Metastatic Liver Carcinoma in the Lung (tissue), 2 donors: ENCODE measurements around a stretch of chr1.

DNA sequence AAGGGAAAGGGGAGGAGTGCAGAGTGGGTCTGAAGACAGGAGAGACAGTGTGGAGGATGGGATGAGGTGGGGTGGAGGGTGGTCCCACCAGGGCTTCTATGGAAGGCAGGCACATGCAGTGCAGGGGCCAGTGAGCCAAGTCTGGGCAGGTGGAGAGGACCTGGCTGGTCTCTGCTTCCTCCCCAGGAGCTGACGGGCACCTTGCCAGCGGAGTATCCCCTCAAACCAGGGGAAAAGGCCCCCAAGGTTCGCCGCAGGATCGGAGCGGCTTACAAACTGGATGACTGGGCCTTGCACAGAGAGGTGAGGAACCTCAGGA is 5.2 kb downstream of the INAVA start:
- PRO-cap, 2 experiments = no peak in any of the 2 experiments

DNA sequence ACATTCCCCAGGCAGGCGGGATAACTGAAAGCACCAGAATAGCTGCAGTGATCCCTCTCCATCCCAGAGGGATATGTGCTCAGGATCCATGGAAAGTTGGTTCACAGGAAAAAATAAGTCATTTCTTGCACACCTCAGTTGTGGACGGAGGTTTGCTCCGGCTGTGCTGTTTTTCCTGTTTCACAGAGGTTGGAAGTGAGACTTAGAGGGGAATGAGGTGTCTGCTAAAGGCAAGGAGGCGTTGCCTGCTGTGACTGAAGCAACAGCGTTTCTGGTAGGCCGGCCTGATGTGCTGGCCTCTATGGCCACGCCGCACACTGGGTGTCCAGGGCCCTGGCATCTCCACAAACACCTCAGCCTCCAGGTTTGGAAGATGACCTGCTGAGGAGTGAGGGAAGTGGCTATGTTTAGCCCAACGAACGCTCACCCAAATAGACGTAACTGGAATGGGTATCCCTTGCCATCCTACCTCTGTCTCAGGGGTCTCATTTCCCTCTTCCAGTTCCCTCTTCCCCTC is 12.1 kb downstream of the CACNA1S start:
- PRO-cap, 2 experiments = no peak in any of the 2 experiments

- PRO-cap, 2 experiments = no peak in any of the 2 experiments
These were observed 18.0 kb upstream of the TMEM9 start for GRCh38 chr1:201172175-201172798.

DNA sequence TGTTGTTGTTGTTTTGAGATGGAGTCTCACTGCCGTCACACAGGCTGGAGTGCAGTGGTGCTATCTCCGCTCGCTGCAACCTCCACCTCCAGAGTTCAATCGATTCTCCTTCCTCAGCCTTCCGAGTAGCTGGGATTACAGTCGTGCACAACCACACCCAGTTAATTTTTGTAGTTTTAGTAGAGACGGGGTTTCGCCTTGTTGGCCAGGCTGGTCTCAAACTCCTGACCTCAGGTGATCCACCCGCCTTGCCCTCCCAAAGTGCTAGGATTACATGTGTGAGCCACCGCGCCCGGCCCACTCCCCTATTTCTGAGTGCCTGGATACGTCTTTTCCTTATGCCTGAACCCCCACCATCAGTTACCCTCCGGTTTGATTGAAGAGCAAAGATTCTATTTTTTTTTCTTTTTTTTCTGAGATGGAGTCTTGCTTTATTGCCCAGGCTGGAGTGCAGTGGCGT is 5.5 kb downstream of the PHLDA3 start:
- PRO-cap, 2 experiments = no peak in any of the 2 experiments

- PRO-cap, 2 experiments = no peak in any of the 2 experiments
These were observed 17.2 kb upstream of the PHLDA3 start for GRCh38 chr1:201486066-201486772.

DNA sequence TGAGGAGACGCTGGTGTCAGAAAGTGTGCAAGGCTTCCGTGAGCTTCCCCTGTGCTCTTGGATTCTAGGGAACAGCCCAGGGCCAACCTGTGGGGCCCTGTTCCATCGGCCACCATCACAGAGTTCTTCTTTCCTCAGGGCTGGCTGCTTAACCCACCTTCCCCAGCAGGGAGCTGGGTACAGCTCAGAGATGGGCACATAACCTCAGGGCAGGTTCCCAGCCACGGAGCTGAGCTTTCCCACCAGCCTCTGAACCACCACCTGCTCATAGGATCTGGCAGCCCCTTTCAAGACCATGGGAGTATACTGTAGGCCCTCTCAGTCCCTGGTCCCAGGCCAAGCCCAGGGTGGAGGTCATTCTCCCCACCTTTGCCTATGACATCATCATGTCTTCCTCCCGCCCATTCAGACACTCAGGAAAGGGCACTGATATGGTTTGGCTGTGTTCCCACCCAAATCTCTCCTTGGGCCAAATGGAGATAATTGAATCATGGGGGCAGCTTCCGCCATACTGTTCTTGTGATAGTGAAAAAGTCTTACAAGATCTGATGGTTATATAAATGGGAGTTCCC is 14.0 kb downstream of the CSRP1 start:
- PRO-cap, 2 experiments = no peak in any of the 2 experiments

DNA sequence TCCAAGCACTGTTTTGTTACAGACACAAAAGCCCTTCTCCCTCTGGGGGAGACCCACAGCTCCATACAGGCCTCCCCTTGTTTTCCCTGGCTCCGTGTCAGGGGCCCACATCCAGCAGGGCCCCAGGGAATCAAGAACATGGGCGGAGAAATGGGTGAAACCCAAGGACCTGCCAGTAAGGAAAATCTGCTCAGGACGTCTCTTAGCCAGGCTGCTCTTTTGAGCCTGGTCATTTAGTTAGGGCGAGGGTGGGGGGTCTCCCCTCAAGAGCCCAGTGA is 6.7 kb downstream of the CSRP1 start:
- PRO-cap, 2 experiments = no peak in any of the 2 experiments

GRCh38 chr1:201505120-201505845 is 1.6 kb downstream of the CSRP1 start:
- PRO-cap, 2 experiments = peak in 2 of 2 experiments; most common plus-strand start chr1:201505772 (in 2); most common minus-strand start chr1:201505587 (in 2)

- PRO-cap, 2 experiments = no peak in any of the 2 experiments
These were observed 3.9 kb upstream of the NAV1 start for GRCh38 chr1:201534871-201535505.

DNA sequence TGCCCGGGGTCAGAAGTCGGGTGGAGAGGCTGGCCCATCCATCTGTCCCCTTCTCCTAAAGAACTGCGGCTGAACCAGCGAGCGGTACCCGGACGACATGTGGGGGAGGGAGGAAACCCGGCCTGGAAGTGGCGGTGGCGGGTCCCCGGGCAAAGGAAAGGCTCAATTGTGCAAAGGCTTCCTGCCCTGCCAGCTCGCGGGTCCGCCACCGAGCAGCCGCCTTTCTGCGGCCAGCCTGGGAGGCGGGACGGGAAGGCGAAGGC is 410 bp upstream of the NAV1 start:
- PRO-cap, 2 experiments = peak in 2 of 2 experiments; most common minus-strand start position 226 of the sequence (in 1)

DNA sequence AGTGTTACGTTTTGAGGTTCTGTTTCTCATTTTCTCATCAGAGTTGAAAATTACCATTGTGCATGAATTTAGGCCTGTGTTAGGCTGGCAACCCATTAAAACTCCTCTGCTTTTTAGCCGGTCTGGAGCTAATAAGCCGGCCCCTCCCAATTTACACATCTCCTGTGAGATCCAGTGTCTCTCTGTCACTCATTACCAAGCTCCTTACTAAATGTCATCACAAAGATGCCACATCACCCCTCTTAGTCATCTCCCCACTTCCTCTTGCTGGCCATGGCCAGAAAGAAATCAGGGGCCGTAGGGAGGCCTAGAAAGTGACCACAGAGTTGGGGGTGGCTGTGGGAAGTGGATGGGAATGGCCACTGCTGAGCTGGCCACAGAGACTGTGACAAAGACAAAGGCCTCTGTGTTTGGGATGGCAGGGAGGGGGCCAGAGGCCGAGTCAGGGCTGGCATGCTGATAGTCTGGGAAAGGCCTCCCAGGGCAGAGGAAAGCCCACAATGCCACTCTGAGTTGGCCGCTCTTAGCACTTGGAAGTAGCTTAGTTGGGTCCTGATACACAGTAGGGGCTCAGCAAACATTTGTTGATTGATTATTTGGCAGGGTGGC is 12.9 kb downstream of the NAV1 start:
- PRO-cap, 2 experiments = no peak in any of the 2 experiments

DNA sequence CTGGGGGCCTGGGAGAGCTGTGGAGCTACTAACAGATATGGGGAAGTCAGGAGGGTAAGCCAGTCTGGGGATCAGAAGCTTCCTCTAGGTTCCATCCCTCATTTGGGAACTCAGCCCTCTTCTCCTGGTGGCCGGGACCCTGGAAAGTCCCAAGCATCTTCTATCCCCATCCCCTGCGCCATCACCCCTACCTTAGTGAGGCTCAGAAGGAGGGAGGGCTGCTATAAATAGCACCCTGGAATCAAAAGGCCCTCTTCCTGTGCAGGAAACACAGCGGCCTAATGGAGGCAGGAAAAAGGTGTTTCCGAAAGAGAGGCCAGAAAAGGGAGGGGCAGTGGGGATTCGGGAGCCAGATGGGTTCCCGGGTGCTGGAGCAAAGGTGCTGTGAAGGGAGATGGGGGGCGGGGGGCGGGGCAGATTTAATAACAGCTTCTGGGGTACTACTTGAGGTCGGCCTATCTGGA is 16.6 kb downstream of the NAV1 start:
- PRO-cap, 2 experiments = no peak in any of the 2 experiments

GRCh38 chr1:201649139-201649645 is 110.3 kb downstream of the NAV1 start:
- PRO-cap, 2 experiments = no peak in any of the 2 experiments

- PRO-cap, 2 experiments = no peak in any of the 2 experiments
These were observed 124.8 kb upstream of the IPO9 start for GRCh38 chr1:201704070-201704563.

DNA sequence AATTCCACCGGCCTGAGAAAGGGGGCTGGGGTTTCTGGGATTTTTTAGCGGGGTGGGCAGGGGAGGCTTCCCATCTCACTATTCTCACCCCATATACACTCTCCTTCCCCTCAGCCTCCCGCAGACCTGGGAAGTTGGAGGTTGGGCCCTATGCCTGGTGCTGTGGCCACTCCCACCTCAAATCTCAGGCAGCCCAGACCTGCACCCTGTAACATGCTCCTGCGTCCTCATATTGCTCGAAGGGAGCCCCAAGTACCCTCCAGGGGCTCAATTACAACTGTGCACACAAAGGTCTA is 88.1 kb upstream of the IPO9 start:
- PRO-cap, 2 experiments = no peak in any of the 2 experiments

DNA sequence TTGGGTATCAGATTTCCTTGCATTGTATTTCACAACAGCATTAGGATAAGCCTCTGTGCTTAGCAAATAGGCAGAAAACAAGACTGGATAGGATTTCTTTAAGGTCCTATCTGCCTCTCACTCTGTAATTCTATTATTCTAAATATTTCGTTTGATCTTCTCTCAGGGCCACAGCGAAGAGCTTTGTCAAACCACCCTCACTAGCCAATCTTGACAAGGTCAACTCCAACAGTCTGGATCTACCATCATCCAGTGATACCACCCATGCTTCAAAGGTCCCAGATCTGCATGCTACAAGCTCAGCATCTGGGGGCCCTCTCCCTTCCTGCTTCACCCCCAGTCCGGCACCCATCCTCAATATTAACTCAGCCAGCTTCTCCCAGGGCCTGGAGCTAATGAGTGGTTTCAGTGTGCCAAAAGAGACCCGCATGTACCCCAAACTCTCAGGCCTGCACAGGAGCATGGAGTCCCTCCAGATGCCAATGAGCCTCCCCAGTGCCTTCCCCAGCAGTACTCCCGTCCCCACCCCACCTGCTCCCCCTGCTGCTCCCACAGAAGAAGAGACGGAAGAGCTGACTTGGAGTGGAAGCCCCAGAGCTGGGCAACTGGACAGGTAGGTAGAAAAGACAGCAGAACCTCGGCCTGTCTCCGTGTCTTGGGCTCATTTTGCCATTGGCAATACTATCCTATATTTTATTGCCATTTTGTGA is 45.6 kb upstream of the IPO9 start:
- PRO-cap, 2 experiments = no peak in any of the 2 experiments

- PRO-cap, 2 experiments = no peak in any of the 2 experiments
These were observed 16.0 kb upstream of the IPO9 start for GRCh38 chr1:201812801-201813454.

DNA sequence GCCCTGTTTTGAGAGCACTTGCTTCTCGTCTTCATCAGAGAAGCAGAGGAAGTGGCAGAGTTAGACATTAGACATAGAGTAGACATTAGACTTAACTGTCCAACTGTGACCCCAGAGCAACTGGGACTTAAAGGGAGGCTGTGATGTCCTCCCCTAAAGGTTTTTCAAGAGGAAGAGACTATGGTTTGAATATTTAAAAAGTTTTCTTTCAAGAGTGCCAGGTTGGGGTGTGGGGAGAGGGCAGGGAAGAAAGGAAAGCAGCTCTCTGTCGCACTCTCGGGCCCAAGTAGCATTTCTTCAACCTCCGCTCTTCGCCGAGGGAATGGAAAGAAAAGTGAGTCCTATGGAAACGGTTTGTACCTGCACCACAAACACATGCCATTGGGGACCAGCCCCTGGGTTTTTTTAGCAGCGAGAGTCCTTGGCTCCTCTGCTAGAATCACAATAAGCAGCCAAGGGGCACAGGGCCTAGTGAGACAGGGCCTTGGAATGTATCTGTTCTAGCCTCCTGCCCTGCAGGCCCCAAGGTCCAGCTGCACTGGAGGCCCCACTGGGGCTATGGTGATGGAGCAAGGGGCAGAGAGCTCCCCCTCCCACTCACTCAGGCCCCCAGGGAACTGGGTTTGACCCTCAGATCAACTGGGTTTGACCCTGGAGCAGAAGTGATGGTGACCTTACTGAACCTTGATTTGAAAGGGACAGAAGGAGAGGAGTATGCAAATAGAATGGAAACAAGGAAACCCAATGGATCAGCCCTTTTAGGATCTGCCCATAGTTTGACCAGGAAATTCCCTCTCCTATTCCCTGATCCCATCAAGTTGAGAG is 14.3 kb downstream of the SHISA4 start:
- PRO-cap, 2 experiments = no peak in any of the 2 experiments

- PRO-cap, 2 experiments = peak in 1 of 2 experiments; most common plus-strand start chr1:202008519 (in 1); most common minus-strand start chr1:202008279 (in 1)
These were observed 2.4 kb upstream of the ELF3 start for GRCh38 chr1:202007834-202008598.

DNA sequence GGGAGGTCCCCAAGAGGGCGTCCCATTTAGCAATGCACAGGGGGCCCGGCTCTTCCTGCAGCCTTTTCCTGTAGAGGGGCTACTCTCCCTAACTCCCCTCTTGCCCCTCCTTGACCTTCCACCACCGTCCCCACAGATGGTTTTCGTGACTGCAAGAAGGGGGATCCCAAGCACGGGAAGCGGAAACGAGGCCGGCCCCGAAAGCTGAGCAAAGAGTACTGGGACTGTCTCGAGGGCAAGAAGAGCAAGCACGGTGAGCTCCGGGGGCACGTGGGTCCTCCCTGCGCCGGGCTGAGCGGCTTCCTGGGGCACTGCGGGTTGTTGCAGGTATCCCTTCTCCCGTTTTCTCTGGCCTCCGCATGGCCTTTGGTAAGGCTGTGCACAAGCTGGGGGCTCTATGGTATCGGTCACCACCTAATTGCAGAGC is 2.7 kb downstream of the ELF3 start:
- PRO-cap, 2 experiments = no peak in any of the 2 experiments